Pericardium fibroblast (primary cell): ENCODE data around the genes IL7R and GDNF.

DNA sequence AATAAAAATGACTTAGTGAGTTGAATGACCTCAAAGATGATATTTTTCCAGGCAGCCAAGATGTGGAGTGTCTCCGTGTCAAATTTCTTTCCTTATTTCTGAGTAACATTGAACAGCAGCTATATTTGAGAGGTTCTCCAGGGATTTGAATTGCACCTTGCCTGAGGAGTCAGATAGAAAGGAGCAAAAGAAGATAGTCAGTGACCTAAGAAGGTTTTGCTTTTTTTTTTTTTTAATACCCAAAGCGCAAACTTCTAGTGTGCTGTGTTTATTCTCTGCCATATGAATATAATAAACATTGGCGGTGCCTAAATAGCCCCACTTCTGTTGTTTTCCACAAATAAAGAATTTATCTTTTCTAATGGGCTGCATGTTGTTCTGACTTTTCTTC, 467 bp upstream of the PRLR start:
- RAMPAGE, long total RNA, result no peak

DNA sequence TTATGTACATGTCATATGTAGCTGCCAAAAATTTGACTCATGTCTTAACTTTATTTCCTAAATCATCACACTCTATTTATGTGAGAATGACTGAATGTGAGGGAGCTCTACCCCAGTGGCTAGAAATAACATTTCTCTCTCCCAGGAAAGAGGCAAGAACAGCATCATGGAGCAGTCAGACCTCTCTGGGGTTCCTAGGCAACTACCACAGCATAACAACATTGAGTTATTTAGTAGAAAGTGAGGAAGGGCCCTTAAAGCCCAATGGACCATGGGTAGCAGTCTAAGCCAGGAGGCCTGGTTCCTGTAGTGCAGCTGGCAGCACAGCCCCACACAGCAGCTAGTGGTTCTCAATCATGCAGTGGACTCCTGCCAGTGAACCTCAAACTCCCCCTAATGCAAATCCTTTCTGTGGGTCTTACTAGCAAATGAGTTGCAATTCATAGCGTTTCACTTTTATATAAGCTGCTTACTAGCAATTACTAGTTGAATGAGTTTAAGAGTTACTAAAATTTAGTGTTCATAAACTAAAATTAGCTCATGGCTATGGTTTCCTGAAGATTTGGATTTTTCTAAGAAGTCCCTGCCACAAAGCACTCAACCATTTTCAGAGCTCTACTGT, 55.4 kb downstream of the SPEF2 start:
- RAMPAGE, long total RNA, result no peak

GRCh38 chr5:35803920-35804526, 52.7 kb upstream of the IL7R start:
- RAMPAGE, long total RNA, result no peak

DNA sequence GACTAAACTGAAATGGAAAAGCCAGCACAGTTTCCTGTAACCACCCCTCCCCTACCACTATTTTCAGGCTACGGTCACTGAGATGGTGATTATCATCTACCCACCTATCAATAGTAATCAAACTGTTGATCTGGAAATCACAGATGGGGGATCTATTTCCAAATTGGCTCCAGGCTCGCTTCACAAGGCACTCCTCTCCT, 30.6 kb upstream of the IL7R start:
- RAMPAGE, long total RNA, result no peak

GRCh38 chr5:35830474-35831198, 26.1 kb upstream of the IL7R start:
- RAMPAGE, long total RNA, result no peak

DNA sequence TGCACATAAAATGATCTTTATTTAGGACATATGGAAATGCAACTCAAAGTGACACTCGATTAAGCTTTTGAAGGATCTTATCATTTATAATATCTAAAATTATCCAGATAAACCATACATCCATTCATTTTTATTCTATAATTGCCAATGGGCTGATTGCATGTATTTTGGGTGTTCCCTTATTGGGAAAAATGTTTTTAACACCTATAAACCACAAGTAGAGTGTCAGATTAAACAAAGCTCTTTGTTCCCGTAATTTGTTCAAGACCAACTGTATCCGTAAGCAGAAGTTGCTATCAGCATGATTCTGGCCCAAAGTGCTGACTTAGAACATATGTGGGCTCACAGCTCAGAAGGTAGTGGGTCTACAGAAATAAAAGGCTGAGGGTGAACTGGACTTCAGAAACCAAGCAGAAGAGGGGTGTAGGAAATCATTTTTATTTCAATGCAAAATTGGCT, 23.5 kb upstream of the IL7R start:
- RAMPAGE, long total RNA, result no peak

GRCh38 chr5:35856550-35857410, at the start of gene IL7R:
TSS of gene IL7R (plus strand) at chr5:35856891.
- RAMPAGE, long total RNA, result no peak

DNA sequence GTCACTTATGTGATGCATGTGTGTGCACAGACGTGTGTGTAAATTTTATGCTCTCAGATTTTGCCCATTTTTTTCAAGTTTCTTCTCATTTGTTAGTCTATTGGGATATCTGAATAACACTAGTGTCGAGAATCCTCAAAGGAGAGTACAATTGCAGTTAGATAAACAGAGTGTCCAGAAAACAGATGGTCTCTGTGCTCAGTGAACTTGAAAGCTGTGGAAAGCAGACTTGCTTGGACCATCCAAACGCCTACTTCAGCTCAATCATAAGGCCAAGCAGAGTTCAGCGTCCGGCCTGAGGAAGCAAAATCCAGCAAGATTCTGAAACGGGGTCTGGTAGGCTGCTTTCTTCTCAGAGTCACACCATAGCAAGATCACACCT, 35.8 kb upstream of the UGT3A1 start:
- RAMPAGE, long total RNA, result no peak

GRCh38 chr5:36155961-36156772, 4.3 kb downstream of the SKP2 start:
- RAMPAGE, long total RNA, result no peak

DNA sequence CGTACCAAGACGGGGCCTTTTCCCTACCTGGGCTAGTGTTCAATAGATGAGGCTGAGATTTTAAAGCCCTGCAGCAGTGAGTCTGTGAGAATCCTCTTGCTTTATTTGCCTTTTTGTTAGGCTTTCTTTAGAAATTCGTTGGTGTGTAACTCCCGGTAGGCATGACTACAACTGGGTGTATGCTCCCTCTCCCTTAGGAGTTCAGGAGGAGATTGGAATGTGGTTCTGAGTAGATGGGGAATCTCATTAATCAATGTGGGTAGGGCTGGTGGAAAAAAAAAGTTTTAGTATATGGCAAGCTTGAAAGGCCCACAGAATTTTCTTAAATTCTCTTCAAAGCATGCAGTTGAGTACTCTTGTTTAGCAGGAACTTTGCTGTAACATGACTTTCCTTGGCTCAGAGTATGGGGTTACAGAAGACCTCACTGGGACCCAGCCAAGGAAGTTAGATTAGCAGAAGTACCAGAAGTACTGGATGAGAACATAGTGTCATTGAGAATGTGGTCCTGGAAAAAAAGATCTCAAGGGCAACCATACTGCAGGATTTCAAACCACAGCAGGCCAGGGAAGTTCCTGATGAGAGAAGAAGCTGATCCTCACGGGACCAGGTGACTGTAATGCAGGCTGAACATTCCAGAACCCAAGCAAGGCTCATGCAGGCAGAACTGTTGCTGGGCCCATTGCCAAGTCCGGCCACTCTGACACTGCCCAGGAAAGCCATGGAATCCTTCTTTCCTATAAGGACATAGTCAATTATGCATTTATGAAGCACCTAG, 84.0 kb upstream of the SLC1A3 start:
- RAMPAGE, long total RNA, result no peak

- RAMPAGE, long total RNA, result no peak
Observed at GRCh38 chr5:36619144-36619318, 12.6 kb downstream of the SLC1A3 start.

DNA sequence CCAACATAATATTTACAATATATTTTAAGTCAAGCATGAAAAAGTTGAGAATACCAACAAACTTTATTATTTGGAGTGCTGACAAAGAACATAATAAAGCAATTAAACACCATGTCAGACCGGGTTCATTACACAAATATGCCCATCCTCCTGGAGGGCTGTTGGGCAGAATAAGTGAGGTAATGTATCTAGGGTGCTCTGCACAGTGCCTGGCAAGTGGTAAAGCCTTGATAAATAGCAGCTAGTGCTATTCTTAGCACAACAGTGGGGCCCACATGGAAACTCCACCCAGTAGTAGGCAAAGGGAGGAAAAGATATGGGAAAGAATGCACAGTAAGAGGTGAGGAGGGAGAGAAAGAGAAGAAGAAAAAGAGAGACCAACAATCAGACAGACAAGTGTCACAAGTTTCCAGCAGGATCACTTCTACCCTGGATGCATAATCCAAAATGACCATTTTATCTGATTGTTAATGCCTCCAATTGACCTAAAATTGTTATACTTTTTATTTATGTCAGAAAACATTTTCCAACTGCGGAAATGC, 97.8 kb downstream of the SLC1A3 start:
- RAMPAGE, long total RNA, result no peak

DNA sequence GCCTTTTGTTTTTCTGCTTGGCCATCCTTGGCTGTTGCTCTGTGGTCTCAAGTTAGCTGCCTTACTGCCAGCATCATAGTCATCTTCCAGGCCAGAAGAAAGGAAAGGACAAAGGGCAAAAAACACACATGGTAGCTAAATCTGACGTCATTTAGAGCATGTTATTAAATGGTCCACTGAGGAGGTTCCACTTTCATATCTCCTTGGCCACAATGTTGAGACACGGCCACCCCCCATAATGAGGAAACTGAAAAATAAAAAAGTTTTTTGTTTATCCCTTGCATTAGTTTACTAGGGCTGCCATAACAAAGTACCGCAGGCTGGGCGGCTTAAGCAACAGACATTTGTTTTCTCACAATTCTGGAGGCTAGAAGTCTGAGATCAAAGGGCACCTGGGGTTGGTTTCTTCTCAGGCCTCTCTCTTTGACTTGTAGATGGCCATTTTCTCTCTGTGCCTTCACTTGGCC, 106.4 kb upstream of the NIPBL start:
- RAMPAGE, long total RNA, result no peak

GRCh38 chr5:36874994-36875751, 1.4 kb upstream of the NIPBL start:
- RAMPAGE, long total RNA, result no peak

DNA sequence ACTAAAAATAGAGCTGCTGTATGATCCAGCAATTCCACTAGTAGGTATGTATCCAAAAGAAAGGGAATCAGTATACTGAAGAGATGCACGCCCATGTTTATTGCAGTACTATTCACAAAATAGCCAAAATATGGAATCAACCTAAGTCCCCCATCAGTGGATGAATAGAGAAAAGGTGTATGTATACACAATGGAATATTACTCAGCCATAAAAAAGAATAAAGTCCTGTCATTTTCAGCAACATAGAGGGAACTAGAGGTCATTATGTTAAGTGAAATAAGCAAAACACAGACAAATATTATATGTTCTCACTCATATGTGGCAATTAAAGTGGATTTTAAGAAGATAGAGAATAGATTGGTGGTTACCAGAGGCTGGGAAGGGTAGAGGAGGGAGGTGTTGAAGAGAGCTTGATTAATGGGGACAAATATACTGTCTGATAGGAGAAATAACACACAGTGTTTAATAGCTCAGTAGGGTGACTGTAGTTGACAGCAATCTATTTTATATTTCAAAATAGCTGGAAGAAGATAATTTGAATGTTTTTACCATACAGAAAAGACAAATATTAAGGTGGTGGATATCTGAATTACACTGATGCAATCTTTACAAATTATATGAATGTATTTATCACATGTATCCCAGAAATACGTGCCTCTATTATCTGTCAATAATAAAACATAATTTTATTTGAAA, 88.7 kb downstream of the NIPBL start:
- RAMPAGE, long total RNA, result no peak

- RAMPAGE, long total RNA, result no peak
Observed at GRCh38 chr5:36984350-36985422, 108.1 kb downstream of the NIPBL start.

GRCh38 chr5:36985423-36986227, 109.1 kb downstream of the NIPBL start:
- RAMPAGE, long total RNA, result no peak

GRCh38 chr5:37839653-37840960, at the start of gene GDNF:
TSS of gene GDNF (minus strand) at chr5:37840041.
- RAMPAGE, long total RNA, result no peak

DNA sequence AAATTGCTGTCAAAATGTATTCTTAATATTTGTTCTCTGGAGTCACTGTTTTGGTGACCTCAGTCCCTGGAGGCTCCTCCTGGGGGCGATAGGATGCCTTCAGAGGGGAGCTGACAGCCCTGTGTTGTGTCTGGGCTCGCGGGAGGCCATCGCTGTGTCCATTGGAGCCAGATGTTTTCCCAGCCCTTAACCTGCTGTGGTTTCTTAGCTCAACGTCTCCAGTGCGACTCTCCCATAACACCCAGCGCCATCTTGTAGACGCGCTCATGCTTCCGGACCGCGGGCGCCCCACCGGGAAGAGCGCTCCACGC, 112.2 kb upstream of the GDNF start:
- RAMPAGE, long total RNA, result no peak

DNA sequence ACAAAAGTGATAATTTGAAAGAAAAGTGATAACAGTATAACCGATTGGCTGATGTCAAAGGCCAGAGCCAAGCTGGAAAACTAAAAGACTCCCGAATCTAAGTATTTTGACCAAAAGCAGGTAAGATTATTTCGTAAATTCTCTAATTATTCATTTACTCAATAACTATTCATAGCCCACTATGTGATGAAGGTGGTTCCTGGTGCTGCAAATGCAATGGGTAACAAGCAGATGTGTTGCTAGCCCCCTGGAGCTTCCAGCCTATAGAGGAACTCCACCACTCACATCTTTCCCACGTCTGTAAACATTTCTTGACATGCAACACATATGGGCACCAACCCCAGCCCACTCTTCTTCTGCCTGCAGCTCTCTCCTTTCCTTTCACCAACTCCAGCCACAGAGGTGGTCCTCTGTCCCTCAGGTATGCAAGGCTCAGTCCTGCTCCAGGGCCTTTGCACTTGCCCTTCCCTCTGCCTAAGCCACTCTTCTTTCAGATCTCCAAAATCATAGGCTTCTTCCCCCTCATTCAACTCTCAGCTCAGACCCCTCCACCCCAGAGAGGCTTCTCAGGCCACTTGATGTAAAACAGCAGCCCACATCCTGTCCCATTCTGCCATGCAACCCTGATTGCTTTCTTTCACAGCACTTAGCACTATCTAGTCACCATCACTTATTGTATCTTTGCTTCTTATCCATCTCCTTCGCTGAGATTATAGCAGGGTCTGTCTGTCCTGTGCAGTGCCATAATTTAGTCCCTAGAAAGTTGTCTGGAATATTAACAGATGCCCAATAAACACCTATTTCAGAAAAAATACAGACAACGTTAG, 3.5 kb downstream of the LIFR start:
- RAMPAGE, long total RNA, result no peak